Subcutaneous preadipocyte (primary cell): ENCODE results near the genes AP1M1 and USHBP1.

- CAGE, long polyA plus RNA, result no peak
Observed at GRCh38 chr19:16157788-16158069, 14.2 kb downstream of the HSH2D start.

DNA sequence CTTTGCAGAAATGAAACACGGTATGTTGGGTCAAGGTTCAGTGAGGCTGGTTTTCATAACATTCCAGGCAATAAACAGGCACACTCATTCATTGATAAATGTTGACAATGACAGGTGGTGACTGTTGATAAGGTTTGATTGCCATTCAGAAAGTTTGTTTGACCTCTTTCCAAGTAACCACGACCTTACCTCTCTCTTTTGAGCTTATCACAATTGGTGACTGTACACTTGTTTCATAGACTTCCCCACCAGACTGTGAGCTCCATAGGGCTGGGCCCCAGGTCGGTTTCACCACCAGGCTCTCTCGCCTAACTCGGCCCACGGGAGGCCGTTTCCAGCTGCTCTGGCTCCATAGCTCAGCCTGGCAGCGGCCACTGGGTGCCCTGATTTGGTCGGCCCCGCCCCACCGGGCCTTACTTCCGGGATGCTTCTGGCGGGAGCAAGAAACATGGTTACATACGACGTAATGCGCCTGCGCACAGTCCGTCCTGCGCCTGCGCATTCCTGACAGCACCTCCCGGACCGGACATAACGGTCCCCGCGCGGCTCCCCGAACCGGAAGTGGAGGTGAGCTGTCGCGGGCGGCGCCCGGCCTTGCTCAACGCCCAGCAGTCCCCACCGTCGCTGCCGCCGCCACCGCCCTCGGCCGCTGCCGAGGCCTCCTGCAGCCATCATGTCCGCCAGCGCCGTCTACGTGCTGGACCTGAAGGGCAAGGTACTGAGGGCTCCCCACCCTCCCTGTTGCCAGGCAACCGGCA, at the start of gene AP1M1:
AP1M1 (plus strand) TSS at position 558 of the 758 bp plus-strand sequence.
- CAGE, long polyA plus RNA, result no peak

DNA sequence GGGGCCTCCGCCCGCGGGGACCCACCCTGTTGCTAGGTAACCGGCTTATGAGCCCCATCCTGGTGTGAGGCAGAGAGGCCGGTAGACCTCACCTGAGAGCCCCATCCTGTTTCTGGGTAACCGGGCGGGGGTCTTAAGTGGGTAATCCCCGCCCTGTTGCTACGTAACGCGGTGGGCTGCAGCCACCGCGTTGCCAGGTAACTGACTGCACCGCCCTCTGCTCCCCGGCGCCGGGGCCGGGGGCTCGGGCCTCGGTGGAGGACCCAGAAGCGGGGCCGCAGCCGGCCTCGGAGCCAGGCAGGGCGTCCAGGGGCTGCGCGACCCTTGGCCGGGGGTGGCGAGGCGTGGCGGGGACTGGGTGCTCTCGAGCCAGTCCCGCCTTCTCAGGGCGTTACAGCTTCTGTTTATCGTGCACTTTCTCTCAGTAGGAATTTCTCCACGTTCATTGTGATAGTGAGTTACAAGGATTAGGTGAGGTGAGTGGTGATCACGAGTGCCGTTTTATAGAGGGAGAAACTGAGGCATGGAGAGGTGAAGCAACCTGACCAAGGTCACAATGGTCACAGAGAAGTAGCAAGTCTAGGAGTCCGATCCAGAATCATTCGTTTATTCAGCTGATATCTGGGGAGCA, 516 bp downstream of the AP1M1 start:
- CAGE, long polyA plus RNA, result no peak

DNA sequence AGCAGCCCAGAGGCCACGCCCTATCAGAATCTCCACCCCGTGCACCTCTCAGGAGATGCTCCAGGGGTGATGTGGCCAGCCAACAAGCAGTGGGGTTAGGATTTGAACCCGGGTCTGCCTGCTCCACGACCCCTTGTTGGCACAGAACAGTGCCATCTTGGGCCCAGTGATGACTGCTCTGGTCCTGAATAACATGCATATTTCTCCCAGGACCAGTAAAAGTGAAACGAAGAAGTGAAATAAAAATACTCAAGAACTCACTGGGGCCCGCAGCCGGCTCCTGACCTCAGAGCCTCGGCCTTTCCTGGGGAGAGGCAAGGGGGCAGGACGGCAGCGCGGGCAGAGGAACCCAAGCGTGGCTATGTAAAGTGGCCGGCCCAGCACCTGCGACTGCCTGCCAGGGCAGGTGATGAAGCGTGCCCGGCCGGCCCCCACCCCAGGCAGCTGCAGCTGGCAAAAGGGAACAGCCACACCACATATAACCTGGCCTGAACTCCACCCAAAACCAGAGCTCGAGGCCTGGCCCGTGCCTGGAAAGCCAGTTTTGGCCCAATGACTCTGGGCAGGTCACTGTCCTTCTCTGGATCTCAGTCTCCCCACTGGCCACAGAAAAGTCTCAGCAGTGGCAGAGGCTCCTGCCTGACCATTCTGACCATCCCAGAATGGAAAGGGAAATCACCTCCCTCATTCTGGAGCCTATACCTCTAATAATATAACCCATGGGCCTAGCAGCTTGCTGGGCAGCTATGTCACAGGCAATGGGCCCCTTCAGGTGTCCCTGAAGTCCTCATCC, 62.2 kb downstream of the AP1M1 start:
- CAGE, long polyA plus RNA, result no peak

- CAGE, long polyA plus RNA, result no peak
Observed at GRCh38 chr19:16319362-16319781, 5.3 kb upstream of the KLF2 start.

GRCh38 chr19:16326275-16326829, 1.7 kb downstream of the KLF2 start:
- CAGE, long polyA plus RNA, result no peak

DNA sequence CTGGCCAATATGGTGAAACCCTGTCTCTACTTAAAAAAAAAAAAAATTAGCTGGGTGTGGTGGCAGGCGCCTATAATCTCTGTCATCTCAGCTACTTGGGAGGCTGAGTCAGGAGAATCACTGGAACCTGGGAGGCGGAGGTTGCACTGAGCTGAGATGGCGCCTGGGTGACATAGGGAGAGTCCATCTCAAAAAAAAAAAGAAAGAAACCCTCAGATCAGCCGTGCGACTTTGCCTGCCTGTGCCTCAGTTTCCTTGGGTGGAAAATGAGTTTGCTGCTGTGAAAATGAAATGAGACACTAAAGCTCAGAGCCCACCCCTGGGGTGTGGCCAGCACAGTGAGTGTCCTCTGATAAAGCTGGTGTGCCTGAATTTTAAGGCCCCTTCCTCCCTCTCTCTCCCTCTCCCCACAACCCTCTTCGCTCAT, 6.5 kb downstream of the KLF2 start:
- CAGE, long polyA plus RNA, result no peak

DNA sequence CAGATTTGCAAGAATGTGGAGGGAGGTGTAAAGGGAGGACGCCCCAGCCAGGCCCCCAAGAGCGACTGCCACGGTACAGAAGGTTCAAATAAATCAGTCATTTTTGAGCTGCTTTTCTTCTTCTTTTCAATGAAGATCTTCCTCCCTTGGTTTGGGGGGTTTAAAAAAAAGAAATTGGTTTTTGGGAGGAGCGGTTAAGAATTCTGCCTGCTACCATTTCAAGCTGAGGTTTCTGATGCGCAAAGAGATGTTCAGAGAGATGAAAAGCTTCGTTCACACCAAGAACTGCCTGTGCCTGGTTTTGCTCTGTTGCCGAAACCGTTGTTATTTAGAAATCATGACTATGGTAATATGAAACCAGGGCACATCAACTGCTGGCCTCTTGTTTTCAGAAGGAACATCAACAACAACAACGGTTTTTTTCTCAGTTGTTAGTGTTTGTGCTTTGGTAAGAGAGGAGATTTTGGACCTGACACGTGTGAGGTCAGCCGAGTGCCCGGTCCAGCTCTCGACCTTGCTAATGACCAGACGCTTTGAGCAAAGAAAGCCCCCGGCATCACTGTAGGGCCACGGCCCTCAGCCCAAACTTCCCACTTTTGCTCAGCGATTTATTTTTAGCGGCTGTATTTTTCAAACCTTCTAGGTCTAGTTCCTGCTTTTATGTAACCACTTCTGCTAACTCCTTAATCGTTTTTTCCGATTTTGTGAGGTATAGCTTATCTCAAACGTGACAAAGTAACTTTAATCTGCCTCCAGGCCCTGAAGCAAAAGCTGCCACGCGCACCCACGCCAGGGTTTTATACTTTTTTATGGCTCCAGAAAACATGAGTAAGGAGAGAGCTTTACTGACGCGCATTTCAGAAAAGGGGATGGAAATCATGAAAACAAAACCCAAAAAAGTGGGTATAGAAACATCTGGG, 41.9 kb downstream of the KLF2 start:
- CAGE, long polyA plus RNA, result no peak

GRCh38 chr19:16398728-16399193, 73.0 kb downstream of the EPS15L1 start:
- CAGE, long polyA plus RNA, result no peak

GRCh38 chr19:16481371-16481570, 9.5 kb upstream of the EPS15L1 start:
- CAGE, long polyA plus RNA, result no peak

- CAGE, long polyA plus RNA, result no peak
Observed at GRCh38 chr19:16585165-16585597, 13.0 kb upstream of the SLC35E1 start.

DNA sequence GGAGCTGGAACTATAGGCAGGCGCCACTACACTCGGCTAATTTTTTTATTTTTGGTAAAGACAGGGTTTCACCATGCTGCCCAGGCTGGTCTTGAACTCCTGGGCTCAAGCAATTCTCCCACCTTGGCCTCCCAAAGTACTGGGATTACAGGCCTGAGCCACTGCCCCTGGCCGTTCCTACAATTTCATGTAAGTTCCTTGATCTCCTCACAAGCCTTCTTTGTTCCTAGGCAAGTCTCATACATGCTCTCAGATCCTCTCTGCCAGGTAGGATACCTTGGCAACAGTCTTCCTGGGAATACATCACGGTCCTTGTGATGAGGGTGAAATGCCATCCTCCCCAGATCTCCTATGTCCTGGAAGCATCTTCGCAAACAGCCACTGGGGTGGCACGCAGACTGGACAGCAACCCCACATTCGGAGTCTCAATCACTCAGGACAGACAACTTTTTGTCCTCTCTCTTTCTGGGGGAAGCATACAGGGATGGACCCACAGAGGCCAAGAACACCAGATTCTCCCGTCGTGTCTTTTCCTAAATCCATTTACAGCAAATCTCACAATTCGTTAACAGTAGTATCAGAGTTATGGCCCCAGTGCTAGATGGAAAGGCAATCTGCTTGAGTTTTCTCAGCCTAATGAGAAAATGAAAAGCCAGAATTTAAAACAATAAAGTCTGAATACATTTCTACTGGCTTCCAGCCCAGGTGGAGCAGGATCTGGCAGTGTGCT, 7.5 kb downstream of the SMIM7 start:
- CAGE, long polyA plus RNA, result no peak

DNA sequence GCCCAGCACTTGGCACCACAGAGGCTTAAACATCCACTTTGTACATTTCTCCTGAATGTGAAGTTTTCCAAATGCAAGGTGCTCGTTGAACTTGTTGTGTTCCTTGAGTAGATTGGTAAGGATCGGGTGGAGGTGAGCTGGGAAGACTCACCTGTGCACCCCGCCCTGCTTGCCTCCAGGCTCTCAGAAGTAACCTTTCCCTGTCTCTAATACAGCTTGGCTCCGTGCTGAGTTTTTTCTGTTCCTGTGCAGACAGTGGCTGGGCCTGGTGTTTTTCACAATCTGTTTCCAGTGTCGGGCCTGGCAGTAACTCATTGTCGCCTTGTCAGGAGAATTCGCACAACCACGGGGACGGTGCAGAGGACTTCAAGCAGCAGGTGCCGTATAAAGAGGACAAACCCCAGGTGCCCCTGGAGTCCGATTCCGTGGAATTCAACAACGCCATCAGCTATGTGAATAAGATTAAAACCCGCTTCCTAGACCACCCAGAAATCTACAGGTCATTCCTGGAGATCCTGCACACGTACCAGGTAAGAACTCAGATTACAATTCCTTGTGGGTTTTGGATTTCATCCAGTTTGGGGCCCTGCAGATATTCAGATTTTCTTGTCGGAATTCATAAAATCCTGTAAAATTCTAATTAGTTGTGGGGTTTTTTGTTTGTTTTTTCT, 12.4 kb downstream of the SIN3B start:
- CAGE, long polyA plus RNA, result no peak

- CAGE, long polyA plus RNA, result no peak
Observed at GRCh38 chr19:16889862-16890950, 1.4 kb downstream of the F2RL3 start.

- CAGE, long polyA plus RNA, result no peak
Observed at GRCh38 chr19:16890951-16891902, 2.4 kb downstream of the F2RL3 start.

GRCh38 chr19:17112322-17113169, 37.0 kb downstream of the MYO9B start:
- CAGE, long polyA plus RNA, result no peak

DNA sequence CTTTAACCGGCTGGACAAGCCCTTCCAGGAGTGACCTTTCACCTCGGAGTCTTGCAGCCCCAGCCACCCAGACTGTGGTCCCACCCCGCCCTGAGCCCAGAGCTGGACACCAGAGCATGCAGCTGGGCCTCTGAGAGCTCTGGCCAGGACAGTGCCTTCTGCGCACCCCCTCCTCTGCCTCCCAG, 1.1 kb upstream of the NR2F6 start:
- CAGE, long polyA plus RNA, result no peak

- CAGE, long polyA plus RNA, result no peak
Observed at GRCh38 chr19:17264292-17265045, at the start of gene USHBP1. Gene USHBP1, minus strand, starts transcription at chr19:17264745.

DNA sequence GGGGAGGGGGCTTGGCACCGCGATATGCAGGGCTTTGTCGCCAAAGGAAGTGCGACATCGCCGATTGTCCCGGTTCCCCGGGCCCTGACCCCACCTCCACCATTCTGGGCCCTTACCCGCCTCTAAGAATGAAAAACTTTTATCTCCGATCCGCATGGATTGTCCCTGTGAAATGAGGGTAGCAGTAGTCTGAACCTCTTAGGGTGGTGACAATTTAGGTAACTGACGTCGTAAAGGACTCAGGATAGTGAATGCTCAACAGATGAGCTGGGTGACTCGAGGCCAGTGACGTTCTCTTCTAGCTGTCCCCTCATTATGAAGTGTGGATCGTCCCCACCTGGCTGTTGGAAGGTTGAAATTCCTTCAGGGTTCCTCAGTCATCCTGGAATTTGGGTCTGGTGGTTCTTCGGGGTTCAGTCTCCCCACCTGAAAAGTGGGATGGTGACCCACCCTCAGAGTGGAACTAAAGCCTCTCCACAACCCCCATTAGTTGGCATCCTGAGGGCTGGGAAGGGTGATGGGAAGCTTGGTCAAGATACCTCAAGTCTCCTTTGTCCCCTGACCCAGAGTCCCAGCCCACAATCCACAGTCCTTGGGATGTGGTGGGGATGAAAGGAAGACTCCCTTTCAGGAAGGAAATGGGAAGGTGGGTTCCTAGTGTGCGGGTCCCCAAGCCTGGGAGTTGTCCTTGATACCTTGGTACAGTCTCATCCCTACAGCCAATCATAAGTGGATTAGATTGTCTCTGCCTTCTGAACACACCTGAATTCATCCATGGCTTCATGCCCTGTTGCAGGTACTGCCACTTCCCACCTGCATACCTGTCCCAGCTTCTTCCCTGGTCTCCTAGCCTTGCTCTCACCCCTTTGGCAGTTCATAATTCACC, 931 bp downstream of the DDA1 start:
- CAGE, long polyA plus RNA, result no peak

DNA sequence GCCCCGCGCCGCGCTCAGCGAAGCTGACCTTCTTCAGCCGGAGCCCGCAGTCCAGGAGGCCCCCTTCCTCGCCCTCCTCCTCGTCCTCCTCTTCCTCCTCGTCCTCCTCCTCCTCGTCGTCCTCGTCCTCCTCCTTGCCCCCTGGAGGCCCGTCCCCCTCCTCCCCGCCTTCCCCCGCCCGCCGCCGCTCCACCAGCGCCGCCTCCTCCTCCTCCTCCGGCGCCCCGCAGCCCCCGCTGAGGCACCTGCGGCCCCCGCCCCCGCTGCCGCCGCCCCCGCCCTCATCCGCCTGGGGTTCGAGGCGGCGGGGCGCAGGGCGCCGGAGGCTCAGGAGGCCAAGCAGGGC, 6.2 kb downstream of the ANO8 start:
- CAGE, long polyA plus RNA, result no peak